ENCODE measurements around a stretch of chr5.

DNA sequence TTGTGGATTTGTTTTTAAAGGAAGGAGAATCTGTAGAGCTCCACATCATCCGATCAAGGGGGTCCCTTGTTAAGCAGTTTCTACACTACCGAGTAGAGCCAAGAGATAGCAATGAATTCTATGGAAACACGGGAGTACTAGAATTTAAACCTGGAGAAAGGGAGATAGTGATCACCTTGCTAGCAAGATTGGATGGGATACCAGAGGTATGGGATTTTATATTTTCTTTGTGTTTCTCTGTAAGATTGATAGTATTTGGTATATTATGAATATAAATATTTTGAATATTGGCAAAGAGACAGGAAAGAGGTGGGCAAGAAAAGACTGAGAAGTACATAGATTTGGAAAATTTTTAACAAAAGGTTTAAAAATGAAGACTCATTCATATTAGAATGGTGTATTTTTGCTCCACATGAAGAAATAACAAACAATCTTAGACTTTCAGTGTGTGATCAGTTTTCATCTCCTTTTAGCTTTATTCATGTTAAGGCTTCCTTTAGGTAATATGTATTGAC is 84.3 kb downstream of the ADGRV1 start:
- PRO-cap, result no peak

DNA sequence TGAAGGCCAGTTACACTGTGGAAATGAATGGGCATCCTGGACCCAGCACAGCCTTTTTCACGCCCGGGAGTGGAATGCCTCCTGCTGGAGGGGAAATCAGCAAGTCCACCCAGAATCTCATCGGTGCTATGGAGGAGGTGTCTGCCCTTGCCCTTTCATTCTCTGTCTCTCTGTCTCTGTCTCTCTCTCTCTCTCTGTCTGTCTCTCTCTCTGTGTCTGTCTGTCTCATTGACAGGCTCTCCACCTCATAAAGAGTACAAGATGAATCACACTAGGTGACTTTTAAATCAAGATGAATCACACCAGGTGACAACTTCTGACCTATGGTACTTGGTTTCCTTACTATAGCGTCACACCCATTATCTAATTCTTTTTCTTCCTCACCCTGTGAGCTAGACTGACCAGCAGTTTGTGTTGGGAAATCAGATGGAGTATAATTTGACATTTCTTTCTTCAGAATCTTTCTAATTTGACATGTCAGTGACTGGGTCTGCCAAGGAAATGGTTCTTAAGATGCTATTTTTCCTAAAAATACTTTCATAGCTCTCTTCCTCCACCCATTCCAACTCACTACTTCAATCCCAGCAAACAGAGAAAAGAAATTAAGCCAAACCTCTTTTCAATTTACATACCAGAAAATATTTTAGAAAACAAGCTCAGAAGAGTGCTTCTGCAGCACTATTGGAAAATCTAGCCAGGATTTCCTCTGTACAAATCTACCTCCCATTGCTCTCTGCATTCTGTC is 232.9 kb downstream of the ARRDC3 start:
- PRO-cap, result no peak

- PRO-cap, result no peak
These were observed 25.8 kb downstream of the ARRDC3 start for GRCh38 chr5:91357223-91357761.

DNA sequence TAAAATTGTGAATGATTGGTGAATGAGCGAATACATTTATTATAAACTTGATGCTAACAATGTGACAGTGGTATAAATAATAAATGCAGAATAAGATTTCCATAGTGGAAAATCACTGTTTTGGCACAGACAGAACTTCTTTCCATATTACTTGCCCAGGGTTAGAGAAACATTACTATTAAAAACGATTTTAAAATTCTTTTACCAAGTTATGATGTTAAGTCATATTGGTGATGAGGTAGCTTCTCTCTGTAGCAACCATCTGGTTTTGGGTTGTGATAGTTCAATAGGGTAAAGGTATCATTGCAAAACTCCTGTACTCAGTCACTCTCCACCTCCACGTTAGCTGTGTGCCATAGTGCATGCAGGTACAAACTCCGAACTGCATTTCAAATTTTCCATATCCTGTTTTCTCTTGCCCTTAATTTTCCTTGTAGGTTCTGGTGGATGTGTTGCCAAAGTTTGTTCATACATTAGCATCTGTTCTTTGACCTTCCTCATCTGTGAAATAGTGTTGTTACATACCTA is 53.0 kb upstream of the ARRDC3 start:
- PRO-cap, result no peak

DNA sequence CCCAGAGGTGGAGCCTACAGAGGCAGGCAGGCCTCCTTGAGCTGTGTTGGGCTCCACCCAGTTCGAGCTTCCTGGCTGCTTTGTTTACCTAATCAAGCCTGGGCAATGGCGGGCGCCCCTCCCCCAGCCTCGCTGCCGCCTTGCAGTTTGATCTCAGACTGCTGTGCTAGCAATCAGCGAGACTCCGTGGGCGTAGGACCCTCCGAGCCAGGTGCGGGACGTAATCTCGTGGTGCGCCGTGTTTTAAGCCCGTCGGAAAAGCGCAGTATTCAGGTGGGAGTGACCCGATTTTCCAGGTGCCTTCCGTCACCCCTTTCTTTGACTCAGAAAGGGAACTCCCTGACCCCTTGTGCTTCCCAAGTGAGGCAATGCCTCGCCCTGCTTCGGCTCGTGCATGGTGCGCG is 815.8 kb upstream of the ARRDC3 start:
- PRO-cap, result no peak

DNA sequence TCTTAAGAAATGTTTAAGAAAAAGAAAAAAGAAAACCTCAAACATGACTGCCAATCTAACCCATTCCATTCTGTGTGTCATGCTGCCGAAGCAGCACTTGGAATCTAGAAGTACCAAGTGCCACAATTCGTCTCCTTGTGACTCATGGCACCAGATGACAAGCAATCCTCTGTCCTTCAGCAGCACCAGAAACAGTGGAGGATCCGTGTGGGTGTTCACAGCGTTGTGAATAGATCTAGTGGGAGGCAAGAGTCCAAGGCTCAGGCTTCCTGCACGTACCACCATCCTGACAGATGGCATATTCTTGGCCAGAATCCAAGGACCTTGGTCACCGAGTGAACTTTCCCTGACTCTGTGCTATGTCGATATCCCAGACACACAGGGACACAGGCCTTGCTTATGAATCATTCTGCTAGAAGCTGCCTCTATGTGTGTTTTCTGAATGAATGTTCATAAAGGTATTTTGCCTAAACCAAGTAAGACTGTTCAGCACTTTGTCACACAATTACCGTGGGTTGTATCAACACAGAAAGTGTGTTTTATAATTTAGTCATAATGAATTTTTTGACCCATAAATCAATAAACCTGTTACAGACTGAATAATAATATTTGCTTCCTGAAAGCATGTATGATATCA is 504.4 kb upstream of the NR2F1 start:
- PRO-cap, result no peak

- PRO-cap, result no peak
These were observed 5.0 kb upstream of the NR2F1 start for GRCh38 chr5:93578033-93578340.

DNA sequence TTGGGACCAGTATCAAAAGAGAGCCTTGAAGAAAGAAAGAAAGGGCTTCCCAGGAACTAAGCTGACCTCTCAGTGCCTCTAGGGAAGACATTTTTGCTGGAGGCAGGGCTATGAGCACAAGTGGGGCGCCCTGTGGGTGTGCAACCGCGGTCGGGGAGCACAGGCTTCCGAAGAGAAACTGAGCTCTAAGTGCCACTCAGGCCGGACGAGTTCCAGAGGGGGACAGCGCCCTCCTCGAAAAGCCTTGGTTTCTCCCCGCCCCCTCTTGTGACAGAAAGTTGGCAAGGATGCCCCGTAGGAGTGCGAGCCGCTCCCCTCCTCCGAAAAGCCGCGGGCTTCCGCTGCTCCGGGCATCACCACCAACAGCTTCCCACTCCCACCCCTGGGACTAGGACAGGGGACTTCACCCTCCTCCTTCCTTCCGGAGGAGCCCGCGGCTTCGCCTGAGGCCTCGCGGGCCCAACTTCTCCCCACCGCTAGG is 4.1 kb upstream of the NR2F1 start:
- PRO-cap, result no peak

DNA sequence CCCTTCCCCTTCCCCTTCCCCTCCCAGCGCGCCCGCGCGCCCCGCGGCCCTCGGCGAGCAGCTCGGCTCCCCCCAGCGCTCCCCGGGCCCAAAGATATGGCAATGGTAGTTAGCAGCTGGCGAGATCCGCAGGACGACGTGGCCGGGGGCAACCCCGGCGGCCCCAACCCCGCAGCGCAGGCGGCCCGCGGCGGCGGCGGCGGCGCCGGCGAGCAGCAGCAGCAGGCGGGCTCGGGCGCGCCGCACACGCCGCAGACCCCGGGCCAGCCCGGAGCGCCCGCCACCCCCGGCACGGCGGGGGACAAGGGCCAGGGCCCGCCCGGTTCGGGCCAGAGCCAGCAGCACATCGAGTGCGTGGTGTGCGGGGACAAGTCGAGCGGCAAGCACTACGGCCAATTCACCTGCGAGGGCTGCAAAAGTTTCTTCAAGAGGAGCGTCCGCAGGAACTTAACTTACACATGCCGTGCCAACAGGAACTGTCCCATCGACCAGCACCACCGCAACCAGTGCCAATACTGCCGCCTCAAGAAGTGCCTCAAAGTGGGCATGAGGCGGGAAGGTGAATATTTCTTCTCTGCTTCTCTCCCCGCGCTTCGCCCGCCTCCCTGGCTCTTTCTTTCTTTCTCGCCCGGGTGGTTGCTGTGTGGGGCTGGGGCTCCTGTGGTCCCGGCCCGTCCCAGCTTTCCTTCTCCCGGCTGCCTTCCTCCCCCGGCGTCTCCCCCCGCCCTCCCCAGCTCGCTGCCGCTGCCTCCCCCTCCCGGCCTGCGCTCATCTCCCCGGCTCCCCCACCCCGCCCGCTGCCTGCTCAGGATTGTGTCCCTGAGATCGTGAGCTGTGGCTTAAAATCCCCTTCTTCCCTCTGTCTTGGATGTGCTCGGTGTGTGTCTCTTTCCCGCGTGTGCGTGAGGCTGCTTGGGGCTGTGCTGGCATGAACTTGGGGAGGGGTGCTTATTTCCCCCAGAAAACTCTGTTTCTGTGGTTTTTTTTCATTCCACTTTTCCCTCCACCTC is 2.2 kb downstream of the NR2F1 start:
- PRO-cap, result no peak

GRCh38 chr5:93602266-93603014 is 19.4 kb downstream of the NR2F1 start:
- PRO-cap, result no peak

DNA sequence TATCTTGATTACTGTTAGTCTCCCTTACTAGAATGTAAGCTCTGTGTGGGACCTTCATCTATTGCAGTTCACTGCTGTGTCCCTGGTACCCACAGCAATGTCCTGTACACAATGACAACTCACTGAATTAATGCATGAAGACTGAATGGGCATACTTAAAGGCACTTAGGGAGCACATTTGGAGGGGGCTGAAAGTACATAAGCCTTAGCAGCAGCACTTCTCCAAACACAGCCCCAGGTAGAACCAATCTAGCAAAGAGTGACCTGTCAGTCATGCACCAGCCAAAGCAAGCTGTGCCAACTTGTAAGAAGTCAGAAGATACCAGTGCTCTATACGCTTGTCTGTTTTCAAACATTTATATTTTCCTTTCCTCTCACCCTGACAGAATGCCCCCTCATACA is 12.9 kb upstream of the POU5F2 start:
- PRO-cap, result no peak

DNA sequence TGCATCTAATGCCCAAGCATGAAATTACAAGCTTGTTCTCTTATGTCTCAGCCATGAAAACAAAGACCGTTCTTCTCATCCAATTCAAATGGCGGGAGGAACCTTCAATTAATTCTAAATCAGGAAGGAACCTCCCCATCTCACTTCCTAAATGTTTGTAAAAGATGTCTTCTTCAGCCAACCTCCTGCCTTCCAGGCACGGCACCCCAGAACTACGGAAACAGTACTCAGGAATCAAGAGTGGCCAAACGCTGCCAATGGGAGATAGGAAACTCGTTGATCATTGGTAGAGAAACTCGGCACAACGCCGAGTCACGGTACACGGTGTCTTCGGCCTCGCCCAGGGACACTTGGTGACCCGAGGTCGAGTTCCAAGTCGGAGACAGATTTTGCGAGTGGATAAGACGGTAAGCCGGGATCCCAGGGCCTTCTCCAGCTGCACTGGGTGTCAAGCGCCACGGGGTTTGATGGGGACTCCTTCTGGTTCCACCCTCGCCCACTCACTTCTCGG is 437 bp downstream of the KIAA0825 start:
- PRO-cap, result bidirectional peak, plus-strand start at position 379 of the sequence, minus-strand start at position 214 of the sequence

- PRO-cap, result no peak
These were observed 203.4 kb downstream of the MCTP1 start for GRCh38 chr5:95081371-95081996.

- PRO-cap, result no peak
These were observed 76.6 kb downstream of the SKIC3 start for GRCh38 chr5:95478045-95478678.

DNA sequence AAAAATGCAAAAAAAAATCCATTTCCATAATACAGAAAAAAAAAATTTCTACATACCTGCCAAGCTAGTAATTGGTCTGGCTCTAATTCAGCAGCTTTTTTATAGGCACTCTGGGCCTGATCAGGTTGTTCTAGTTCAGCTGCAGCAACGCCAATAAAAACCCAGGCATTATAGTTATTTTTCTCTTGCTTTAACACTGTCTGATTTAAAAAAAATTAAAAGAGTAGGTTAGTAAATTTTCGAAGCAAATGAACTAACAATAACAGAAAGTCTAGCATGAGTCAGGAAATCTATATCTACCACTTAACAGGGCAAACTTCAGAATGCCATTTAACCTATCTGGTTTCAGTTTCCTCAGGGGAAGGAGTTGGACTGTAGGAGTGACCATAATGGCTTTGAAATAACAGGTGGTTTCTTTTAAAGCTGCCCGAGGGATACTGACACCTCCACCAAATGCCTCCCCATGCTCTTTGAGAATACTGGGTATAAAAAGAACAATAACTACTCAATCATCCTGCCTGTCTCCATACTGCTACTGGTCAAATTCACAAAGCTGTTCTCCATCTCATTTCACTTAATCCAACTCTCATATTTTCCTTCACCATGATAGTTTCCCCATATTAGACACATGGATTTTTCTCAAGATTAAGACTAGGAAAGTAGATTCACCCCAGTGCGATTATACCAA is 11.5 kb downstream of the SKIC3 start:
- PRO-cap, result no peak

DNA sequence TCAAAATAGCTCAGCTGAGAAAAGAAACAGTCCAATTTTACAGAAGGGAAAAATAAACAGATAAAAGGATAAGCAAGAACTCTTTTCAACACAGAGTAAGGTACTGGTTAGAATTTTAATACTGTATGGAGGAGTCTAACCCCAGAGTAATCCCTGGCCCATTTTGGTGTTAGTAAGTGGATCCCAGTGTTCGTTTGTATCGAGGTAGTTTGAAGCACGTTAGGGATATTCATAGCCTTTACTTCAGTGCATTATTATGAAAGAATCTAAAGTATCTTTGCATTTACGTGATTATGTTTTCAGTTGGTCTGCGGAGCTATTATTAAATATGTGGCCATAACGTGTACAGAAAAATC is 912 bp upstream of the RHOBTB3 start:
- PRO-cap, result no peak

DNA sequence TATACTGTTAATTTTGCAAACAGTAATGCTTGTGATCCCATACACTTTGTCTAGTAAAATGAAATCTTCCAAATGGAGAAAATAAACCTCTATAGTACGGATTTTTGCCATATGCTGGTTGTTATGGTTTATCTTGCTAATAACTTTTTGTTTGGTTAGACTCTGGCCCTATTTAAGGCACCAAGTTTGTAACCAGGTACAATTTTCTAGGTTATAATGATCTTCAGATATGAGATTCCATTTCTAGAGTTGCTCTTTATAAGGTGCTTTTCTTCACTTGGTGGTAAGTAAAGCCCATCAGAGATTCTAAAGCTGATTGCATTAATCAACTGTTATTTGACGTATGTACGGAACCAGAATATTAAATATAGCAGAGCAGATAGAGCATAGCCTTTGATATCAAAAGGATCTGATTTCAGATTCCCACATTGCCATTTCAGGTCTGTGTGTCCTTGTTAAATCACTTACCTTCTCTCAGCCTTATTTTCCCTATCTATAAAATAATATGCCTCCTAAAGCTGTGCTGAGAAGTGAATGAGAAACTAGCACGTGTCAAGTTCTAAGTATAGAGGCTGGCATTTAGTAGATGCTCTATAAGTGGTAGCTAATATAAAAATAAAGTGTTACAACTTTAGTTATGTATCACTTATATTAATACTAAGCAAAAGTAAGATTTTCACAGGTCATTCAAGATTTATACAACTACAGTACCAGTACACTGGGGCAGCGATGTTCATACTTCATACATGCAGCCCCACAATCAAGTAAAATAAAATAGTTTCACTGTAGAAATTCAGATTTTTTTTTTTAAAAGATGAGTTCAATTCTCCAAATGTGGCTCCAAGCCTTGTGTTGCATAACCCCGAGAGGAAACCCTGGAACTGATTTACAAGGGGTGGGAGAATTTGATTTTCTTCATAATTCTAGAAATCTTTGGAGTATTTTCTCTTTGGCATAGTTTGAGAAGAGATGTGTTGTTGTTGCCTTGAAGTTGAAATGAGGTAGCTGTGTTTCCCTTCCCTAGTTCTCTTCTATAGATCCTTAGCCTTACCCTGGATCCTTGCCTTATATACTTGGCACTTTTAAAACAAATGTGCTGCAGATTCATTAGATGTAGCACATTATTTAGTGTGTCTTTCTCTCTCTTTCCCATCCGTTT is 2.7 kb downstream of the RHOBTB3 start:
- PRO-cap, result no peak

DNA sequence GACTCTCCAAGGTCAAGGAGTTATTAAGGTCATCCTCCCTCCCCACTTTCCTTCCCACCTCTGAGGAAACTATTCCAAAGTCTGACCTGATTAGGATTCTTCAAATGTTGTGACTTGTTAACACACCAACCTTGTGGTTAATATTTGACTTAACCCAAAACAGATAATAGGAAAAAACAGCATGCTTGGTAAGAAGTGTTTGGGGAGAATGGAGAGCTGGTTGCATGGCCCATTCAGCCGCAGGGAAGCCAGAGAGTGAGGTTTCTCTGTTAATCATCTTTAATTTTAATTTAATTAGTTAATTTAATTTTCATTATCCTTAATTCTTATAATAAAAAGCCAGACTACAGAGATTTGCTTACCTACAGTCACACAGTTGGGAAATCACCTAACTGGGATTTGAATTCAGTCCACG is 18.6 kb downstream of the GLRX start:
- PRO-cap, result no peak

DNA sequence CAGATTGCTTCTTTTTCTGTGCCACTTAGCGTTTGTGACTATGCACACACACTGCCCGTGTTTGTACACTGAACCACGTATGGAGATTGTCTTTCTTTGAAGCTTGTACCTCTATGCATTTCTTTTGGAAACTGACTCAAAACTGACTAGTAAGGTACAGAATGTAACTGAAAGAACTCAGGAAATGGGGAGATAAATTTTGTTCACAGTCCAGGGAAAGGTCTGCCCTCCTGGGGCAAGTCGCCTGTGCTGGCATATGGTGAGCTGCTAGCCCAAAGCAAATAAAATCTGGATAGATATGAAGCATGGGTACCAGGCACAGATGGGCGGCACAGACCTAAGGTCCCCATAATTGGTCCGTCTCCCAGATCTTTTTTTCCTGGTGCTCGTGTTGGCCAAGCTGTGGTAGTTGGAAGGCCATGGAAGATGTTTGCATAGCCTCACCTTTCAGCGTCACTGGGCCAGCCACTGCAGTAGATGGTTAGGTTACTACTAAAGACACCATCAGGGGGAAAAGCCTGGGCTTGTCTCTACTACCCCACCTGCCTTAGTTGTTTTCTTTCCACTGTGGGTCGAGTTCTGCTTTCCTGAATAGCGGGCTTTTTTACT is 24.0 kb upstream of the GLRX start:
- PRO-cap, result no peak

- PRO-cap, result no peak
These were observed 30.2 kb upstream of the GLRX start for GRCh38 chr5:95852608-95853276.

All from endodermal cell (in vitro differentiated cells).